Epithelial cell of proximal tubule (primary cell): ENCODE measurements around the gene PROZ.

DNA sequence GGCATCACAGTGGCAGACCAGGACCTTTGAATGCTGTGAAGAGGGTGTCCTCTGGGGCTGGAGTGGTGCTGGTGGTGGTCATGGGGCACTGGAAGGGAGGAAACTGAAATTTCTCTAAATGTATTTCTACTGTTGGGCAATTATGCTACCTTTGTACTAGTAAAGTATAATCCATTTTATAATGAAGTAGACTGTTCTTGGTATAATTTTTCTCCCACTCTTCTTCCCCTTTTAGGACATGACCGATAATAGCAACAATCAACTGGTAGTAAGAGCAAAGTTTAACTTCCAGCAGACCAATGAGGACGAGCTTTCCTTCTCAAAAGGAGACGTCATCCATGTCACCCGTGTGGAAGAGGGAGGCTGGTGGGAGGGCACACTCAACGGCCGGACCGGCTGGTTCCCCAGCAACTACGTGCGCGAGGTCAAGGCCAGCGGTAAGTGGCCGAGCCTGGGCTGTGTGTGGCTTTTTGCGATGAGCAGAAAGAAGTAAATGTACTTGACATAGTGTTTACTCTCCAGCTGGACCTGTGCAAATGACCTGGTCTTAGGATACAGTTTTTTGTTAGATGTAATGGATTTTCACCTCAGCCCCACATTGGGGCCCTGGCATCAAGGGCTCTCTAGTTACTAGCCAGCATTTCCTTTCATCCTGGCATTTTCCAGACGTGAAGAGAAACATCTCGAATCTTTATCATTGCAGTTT is 102.5 kb downstream of the ARHGEF7 start:
- RAMPAGE, long total RNA: no peak
- RRBS: no CpG with 5 or more reads among the region's 15 CpGs

- RAMPAGE, long total RNA: no peak
- RRBS: no CpG with 5 or more reads among the region's 15 CpGs
Measured at GRCh38 chr13:111240931-111241472, 79.4 kb upstream of the TEX29 start.

DNA sequence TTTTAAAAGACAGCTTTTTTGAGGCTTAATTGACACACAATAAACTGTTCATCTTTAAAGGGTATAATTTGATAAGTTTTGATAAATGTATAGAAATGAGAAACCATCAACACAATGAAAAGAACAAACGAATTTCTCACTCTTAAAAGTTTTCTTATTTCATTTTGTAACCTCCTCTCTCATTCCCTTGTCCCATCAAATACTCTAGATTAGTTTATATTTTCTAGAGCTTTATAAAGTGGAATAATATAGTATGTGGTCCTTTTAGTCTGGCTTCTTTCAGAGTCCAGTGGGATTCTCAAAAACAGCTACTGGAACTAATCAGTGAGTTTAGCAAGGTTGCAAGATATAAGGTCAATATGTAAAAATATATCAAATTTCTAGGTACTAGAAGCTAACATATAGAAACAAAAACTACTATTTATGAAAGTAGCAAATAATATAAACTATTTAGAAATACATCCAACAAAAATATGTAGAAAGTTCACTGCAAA is 133.0 kb downstream of the TEX29 start:
- RAMPAGE, long total RNA: no peak
- RRBS: no CpG with 5 or more reads among the region's 1 CpG

DNA sequence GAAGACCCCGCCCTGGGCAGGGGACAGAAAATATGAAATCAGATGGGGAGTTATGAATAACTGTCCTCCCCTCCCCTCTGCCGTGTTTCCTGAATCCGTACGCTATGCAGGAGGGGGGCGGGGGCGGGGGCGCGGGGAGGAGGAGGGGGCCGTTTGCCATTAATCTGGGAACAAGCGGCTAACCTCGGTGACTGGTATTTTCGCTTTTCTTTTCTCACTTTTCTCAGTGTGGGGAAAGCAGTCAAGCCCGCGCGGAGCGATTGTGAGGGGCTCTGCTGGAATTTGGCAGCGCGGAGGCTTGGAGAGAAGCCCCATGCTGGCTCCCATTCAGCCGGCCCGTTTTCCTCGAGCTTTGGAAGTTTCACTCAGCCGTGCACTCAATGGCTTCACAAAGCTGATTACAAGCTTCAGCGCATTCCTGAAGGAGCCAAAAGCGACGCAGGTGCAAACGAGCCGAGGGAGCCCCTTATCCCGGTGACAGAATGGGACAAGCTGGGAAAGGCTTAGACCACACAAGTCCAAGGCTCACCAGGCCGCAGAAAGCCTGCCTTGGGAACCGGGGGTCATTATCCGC is 36.9 kb downstream of the SOX1 start:
- RAMPAGE, long total RNA: no peak
- RRBS: 5% methylated on average over 3 of the region's 31 CpGs

- RAMPAGE, long total RNA: no peak
- RRBS: no CpG with 5 or more reads among the region's 6 CpGs
Measured at GRCh38 chr13:112113500-112113846, 46.5 kb downstream of the SOX1 start.

DNA sequence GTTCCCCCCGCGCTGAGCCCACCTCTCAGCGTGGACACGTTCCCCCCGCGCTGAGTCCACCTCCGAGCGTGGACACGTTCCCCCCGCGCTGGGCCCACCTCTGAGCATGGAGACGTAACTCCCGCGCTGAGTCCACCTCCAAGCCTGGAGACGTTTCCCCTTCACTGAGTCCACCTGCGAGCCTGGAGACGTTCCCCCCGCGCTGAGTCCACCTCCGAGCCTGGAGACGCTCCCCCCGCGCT is 96.8 kb downstream of the SOX1 start:
- RAMPAGE, long total RNA: no peak
- RRBS: no CpG with 5 or more reads among the region's 23 CpGs

GRCh38 chr13:112204801-112205388 is 137.9 kb downstream of the SOX1 start:
- RAMPAGE, long total RNA: no peak
- RRBS: no CpG with 5 or more reads among the region's 18 CpGs

DNA sequence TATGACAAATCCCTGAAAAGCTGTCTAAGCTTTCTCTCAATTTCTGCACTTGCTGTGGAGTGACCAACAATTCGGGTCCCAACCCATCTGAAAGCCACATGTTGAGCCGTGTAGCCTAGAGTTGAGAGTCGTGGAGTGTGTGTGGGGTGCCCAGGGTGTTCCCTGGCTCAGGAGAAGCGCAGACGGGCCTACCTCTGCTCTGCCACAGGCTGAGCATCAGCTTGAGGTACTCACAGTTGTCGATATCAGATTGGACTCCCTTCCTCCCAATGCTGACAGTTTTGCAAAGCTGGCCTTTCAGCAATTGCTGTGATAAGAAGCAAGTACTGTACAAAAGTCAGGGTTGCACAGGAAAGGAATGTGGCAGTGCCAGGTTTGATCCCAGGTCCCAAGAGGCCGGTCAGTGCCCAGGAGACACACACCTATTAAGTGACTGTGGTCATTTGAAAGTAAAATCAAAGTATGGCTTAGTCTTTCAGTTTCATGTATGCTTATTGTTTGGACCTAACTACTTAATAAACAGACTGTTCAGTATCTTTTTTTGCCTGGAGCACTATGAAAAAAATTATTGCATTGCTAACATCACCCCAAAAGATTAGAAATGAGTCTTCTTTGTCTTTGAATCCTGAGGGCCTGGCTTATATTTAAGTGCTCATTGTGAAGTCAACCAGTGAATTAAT is 133.3 kb upstream of the SPACA7 start:
- RAMPAGE, long total RNA: no peak
- RRBS: no CpG with 5 or more reads among the region's 7 CpGs

GRCh38 chr13:112394961-112395439 is 18.8 kb downstream of the SPACA7 start:
- RAMPAGE, long total RNA: no peak
- RRBS: 62% methylated on average over 5 of the region's 18 CpGs

DNA sequence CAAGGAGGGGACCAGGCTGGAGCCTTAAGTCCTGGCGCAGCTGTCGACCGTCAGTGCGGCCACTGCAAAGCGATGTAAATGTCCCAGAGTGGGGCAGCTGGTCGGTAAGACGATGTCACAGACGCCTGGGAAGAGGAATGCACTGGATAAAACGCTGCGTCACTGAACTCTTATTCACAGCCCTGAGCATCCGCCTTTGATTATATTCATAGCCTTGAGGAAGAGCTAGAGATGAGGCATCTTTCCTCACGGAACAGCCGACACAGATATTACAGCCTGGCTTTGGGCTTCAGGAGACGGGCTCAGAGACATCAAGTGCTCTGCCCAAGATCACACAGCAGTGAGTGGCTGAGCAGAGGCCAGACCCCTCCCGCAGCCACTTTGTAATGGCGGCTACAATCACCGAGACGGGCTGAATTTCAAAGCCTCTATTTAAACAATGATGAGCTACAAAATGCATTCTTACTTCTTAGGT is 17.7 kb upstream of the TUBGCP3 start:
- RAMPAGE, long total RNA: no peak
- RRBS: no CpG with 5 or more reads among the region's 18 CpGs

GRCh38 chr13:112694048-112694581 is 4.3 kb downstream of the ATP11A start:
- RAMPAGE, long total RNA: no peak
- RRBS: 49% methylated on average over 2 of the region's 10 CpGs

GRCh38 chr13:112735491-112735910 is 45.7 kb downstream of the ATP11A start:
- RAMPAGE, long total RNA: no peak
- RRBS: no CpG with 5 or more reads among the region's 10 CpGs

- RAMPAGE, long total RNA: no peak
- RRBS: no CpG with 5 or more reads among the region's 32 CpGs
Measured at GRCh38 chr13:112873200-112874170, 95.5 kb upstream of the MCF2L start.

GRCh38 chr13:112884968-112885514 is 84.0 kb upstream of the MCF2L start:
- RAMPAGE, long total RNA: no peak
- RRBS: no CpG with 5 or more reads among the region's 21 CpGs

- RAMPAGE, long total RNA: no peak
- RRBS: no CpG with 5 or more reads among the region's 6 CpGs
Measured at GRCh38 chr13:112951681-112952018, 17.4 kb upstream of the MCF2L start.

- RAMPAGE, long total RNA: no peak
- RRBS: no CpG with 5 or more reads among the region's 15 CpGs
Measured at GRCh38 chr13:112965400-112965915, 3.6 kb upstream of the MCF2L start.

DNA sequence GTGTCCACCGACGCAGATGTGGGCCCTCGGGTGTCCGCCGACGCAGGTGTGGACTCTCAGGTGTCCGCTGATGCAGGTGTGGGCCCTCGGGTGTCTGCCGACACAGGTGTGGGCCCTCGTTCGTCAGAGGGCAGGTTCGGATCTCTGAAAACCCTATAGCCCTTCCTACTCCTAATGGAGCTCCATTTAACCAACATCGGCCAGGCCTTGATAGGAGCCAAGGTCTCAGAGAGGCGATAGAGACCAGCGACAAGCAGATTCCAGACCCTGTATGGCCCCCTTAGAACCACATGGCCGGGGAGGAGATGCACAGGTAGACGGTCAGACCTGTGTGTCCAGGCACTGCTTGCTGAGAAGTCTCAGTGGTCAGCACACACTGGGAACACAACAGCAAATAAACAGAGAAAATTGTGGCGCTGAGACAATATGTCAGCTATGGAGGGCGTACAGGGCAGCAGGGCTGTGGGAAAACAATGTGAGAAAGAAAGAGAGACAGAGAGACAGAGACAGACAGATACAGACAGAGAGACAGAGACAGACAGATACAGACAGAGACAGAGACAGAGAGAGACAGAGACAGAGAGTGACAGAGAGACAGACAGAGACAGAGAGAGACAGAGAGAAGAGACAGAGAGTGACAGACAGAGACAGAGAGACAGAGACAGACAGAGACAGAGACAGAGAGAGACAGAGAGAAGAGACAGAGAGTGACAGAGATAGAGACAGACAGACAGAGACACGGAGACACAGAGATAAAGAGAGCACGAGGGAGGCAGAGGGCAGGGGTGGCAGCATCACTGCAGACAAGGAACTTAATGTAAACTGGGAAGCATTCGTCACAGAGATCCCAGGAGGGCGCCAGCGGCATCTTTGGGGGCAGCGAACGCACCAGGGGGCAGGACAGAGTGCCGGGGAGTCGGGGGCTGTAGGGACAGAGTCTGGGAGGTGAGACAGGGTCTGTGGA is 61.8 kb downstream of the MCF2L start:
- RAMPAGE, long total RNA: no peak
- RRBS: no CpG with 5 or more reads among the region's 28 CpGs

- RAMPAGE, long total RNA: no peak
- RRBS: no CpG with 5 or more reads among the region's 22 CpGs
Measured at GRCh38 chr13:113083311-113084266, 22.0 kb upstream of the F7 start.

GRCh38 chr13:113157960-113158724 is at the start of gene PROZ:
Gene PROZ, plus strand, starts transcription at chr13:113158648.
- RAMPAGE, long total RNA: no peak
- RRBS: 5% methylated on average over 3 of the region's 16 CpGs

GRCh38 chr13:113218861-113219470 is 9.6 kb downstream of the CUL4A start:
- RAMPAGE, long total RNA: no peak
- RRBS: no CpG with 5 or more reads among the region's 9 CpGs